Ureter (tissue), 1 donor: ENCODE results near the genes CIDEC, PRRT3 and FANCD2.

DNA sequence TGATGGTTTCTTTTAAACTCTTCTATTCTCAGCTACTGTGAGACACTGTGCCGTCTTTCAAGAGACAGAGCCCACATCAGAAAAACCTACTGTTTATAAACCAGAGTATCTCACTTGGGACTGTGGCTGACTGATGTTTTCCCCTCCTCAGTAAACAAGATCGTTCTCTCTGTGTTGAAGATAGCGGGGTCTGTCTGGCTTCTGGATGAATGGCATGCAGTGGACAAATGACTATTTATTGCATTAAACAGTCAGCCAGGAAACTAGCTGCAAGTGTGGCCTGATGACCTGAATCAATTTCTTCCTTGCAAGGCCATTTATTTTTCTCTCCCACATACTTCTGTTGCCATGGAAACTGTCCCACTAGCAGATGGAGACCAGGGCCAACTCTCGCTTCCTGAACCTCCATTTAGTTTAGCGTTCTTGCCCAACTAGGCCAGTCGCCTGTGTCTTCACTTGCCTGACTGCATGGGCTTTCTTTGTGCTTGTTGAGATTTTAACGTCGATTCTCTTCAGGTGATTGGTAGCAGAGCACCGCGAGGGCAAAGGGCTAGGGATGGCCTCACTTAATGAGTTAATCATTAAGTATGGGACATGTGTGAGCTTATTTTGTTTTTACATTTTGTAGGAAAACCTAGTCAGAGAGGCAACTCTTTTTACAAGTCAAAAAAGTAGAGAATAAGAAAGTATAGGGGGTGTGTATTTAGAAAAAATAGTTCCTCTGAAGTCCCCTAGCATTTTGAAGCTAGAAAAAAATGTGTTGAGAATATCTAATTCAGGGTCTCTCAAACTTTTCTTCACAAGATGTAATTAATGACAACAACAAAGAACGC is 27.6 kb downstream of the LMCD1 start:
- PRO-cap, result no peak

- PRO-cap, result no peak
Measured at GRCh38 chr3:8580733-8581288, 63.8 kb downstream of the SSUH2 start.

DNA sequence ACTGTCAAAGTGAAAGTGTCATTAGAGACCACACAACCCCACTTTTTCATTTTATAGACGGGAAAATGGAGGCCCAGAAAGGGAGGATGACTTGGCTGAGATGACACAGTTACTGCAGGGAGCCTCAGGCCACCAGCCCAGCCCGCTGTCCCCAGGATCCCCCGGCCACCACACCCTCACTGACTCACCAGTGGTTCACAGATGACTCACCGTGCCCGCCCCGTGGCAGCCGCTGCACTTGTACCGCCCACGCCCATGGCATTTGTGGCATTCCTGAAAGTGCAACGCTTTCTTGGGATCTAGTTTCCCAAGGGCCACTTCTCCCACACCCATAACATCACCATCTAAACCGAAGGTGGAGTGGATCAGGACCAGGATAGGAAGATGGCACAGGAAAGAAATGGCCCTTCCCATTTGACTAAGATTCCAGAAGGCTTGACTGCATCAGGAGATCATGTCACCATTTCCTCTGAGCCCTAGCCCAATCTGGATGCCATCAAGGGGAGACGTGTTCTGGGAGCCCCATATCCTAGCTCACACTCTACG is 15.1 kb downstream of the SSUH2 start:
- PRO-cap, result no peak

GRCh38 chr3:8741532-8742333 is 8.1 kb downstream of the CAV3 start:
- PRO-cap, result no peak

GRCh38 chr3:9088909-9089407 is 125.7 kb upstream of the RAD18 start:
- PRO-cap, result no peak

GRCh38 chr3:9192132-9192831 is 57.2 kb downstream of the SRGAP3 start:
- PRO-cap, result no peak

DNA sequence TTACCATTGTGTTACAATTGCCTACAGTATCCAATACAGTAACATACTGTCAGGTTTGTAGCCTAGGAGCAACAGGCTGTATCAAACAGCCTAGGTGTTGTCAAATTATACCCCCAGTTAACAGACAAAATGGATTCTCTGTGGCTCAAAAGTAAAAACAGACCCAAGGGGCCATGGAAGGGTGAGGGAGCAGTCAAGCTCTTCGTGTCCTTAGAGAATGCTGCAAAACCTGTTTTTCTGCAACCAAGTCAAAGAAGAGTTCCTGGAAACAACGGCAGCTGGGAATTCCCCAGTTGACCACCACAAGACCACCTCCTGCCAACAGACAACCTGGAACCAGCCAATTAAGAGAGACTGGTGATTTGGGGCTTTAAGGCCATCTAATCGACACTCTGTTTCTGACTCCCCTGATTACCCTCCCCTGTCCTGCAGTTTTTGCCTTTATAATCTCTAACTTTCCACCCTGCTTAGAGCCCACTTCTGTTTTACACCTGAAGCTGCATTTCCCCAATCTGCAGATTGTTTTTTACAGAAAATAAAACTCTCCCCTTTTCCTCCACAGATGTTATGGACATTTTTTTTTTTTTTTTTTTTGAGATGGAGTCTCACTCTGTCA is 11.0 kb upstream of the THUMPD3 start:
- PRO-cap, result no peak

- PRO-cap, result no peak
Measured at GRCh38 chr3:9399155-9399341, 1.6 kb downstream of the SETD5 start.

DNA sequence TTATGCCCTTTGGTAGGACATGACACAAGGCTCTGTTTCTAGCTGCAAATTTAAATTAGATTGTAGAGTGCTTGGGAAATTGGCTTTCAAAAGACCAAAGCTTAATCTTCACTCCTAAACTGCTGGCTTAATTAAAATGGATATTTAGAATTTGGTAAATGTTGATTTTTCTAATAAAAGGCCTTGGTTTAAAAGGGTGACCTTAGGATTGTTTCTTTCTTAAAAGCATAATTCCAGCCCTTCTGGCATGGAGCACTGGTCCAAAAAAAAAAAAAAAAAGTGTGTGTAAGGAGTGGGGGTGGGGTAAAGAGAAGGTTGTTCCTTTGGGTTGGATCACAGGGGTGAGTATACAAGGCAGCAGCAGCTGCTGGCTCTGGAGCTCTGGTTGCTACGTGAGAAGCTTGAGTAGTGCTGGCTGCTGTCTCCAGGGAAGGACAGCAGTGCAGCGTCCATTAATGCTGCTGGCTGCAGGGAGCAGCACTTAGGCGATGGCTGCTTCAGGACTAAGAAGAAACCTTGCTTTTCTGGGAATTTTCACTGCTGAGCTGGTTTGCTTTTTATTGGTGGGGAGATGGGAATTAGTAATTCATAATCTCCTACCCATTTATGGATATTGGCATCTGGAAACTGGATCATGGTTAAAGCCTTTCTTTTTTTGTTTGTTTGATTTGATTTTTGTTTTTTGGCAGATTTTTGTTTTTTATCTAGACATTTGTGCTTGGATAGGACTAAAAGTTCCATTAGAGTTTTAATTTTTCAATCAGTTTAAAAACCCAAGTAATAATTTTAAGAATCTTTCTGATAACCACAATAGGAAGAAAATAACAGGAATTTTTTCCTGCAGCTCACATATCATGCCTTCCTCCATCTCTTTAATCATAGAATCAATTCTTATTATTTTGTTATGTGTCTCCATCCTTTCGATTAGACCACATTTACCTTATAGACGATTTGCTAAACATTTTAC is 2.4 kb downstream of the SETD5 start:
- PRO-cap, result no peak

DNA sequence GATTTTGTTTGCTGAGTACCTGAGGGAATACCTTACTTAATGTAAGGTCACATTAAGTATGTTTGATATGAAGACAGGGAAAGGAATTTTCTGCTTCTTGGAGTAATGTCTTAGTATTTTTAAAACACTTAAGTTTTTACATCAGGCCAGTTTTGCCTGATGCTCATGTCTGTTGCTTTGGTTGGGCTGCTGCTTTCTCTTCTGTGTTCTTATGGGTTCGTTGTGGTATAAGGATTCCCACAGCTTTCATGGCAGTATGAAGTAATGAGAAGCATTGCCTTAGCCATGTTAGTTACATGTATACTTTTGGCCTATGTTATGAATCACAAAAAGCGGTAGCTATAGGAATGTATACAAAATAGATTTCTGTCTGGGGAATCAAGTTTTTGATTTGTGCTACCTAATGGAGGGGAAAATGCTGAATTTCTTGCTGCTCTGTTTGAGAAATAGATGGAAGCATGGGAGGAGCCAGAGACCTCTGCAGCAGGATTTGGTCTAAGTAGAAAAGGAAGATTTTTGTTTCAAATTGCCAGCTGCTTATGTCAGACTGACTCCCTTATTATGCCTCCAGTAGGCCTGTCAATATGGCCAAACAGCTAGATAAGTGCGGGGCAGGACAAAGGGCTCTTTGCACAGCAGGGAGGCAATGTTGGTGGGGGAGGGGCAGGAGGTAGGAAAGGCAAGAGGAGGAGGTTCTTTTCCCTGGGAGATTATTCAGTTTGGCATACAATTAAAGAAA is 5.2 kb downstream of the SETD5 start:
- PRO-cap, result no peak

GRCh38 chr3:9414843-9415261 is 17.4 kb downstream of the SETD5 start:
- PRO-cap, result no peak

- PRO-cap, result no peak
Measured at GRCh38 chr3:9476758-9477302, 76.8 kb downstream of the LHFPL4 start.

GRCh38 chr3:9704289-9705402 is 1.0 kb downstream of the CPNE9 start:
- PRO-cap, result no peak

- PRO-cap, result no peak
Measured at GRCh38 chr3:9722222-9722703, 9.3 kb upstream of the BRPF1 start.

DNA sequence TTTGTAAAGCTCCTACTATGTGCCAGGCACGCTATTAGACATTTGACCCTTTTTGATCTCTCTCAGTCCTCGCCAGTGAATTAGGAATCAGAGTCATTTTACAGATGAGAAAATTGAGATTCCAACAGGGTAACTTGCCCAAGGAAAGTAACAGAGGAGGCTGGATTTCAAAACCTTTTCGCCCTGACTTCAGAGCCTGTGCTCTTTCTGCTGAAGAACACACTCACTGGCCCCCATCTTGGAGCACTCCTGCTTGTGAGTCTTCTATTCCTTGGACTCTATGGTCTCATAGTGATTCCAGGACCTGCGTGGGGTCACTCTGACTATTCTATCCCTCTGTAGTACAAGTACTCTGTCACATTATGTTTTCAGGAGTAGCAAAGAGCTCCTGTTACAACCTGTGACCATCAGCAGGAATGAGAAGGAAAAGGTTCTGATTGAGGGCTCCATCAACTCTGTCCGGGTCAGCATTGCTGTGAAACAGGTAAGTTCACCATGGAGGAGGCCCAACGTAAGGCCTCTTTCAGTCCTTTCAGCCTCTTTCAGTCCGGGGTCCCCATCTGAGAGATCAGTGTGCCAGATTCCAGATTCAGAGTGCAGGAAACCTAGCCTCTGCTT is 7.0 kb downstream of the ARPC4 start:
- PRO-cap, result no peak

GRCh38 chr3:9880056-9880690 is at the start of gene CIDEC:
Gene CIDEC, minus strand, starts transcription at chr3:9880253.
- PRO-cap, result no peak

- PRO-cap, result bidirectional peak, plus-strand start at chr3:9933834, minus-strand start at chr3:9933698
Measured at GRCh38 chr3:9933231-9933752, 342 bp upstream of the CRELD1 start.

GRCh38 chr3:9947199-9947760 is 4.9 kb downstream of the PRRT3 start:
- PRO-cap, result bidirectional peak, plus-strand start at chr3:9947362, minus-strand start at chr3:9947256

- PRO-cap, result bidirectional peak, plus-strand start at chr3:9952357, minus-strand start at chr3:9952394
Measured at GRCh38 chr3:9951481-9952799, at the start of gene PRRT3. Gene PRRT3, minus strand, starts transcription at chr3:9952408.

GRCh38 chr3:10026169-10027461 is at the start of gene FANCD2:
Gene FANCD2, plus strand, starts transcription at chr3:10026437.
- PRO-cap, result bidirectional peak, plus-strand start at chr3:10026417, minus-strand start at chr3:10026370